Subcutaneous preadipocyte (primary cell): ENCODE data around the genes PGD, DFFA and FBXO2.

GRCh38 chr1:10398145-10399193 is at the start of gene PGD:
Gene PGD, plus strand, starts transcription at chr1:10399064.
- CAGE, long polyA plus RNA = start-site peak on the plus strand at chr1:10399040-10399090, 978 and 114 reads in 2 replicates

- CAGE, long polyA plus RNA = start-site peak on the minus strand at chr1:10472480-10472533, 319 and 97 reads in 2 replicates
Observed at GRCh38 chr1:10472142-10473054, at the start of gene DFFA. Gene DFFA, minus strand, starts transcription at chr1:10472529.

GRCh38 chr1:10614849-10615810 is 140.4 kb downstream of the PEX14 start:
- CAGE, long polyA plus RNA = no peak

GRCh38 chr1:10637327-10637886 is 159.0 kb downstream of the CASZ1 start:
- CAGE, long polyA plus RNA = no peak

- CAGE, long polyA plus RNA = no peak
Observed at GRCh38 chr1:10637887-10638659, 158.4 kb downstream of the CASZ1 start.

DNA sequence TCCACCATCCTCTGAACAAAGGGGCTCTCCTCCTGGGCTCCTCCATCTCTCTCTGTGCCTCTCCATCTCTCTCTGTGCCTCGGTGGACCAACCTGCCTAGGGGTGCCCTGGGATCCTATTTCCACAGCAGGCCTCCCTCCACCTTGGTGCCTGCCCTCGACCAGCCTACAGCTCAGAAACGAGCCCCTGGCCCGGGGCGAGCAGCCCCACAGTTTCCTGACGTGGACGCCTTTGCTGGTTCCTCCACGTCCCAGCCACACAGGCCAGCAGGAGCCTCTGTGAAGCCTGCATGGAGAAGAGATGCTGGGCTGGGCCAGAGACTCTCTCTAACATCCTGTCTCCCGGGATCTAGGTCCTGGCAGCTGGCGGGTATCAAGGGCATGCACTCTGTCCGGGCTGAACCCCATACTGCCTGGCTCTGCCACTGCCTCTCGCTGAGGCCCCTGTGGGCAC is 119.9 kb downstream of the CASZ1 start:
- CAGE, long polyA plus RNA = no peak

DNA sequence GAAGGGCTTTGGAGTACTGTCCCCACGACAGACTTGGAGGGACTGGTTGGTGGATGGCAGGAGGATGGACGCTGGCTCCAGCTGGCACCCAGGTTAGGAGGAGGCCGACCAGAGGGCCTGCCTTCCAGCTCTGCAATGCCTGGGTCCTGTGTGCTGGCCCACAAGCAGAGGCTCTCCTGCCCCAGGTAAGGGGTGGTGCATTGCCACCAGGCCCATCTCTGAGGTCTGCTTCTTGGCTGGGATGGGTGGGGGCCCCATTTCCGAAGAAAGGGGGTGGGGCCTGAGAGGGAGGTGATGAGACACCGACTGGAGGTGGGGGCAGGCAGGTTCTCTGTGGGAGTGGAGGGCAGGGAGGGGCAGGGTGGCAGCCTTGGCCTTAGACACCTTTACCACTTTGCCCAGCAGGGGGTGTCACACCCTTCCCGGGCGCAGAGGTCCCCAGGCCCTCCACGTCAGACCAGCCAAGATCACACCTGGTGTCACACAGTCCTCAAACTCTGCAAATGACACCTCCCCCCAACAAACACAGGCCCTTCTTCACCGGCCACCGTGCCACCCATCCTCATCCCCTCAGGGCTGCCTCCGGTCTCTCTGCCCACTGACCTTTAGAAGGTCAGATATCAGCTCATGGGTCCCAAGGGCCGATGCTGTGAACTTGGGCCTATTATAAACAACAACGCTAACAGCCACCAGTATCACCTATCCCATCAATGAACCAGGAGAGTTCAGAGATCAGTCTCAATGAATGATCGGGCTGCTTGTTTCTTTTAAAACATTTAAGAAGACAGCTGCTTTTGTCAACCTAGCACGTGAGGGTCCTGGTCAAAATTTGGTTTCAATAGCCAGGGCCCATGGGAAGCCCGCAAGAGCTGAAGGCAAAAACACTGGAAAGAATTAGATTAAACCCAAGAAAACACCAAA is 104.0 kb downstream of the CASZ1 start:
- CAGE, long polyA plus RNA = no peak

DNA sequence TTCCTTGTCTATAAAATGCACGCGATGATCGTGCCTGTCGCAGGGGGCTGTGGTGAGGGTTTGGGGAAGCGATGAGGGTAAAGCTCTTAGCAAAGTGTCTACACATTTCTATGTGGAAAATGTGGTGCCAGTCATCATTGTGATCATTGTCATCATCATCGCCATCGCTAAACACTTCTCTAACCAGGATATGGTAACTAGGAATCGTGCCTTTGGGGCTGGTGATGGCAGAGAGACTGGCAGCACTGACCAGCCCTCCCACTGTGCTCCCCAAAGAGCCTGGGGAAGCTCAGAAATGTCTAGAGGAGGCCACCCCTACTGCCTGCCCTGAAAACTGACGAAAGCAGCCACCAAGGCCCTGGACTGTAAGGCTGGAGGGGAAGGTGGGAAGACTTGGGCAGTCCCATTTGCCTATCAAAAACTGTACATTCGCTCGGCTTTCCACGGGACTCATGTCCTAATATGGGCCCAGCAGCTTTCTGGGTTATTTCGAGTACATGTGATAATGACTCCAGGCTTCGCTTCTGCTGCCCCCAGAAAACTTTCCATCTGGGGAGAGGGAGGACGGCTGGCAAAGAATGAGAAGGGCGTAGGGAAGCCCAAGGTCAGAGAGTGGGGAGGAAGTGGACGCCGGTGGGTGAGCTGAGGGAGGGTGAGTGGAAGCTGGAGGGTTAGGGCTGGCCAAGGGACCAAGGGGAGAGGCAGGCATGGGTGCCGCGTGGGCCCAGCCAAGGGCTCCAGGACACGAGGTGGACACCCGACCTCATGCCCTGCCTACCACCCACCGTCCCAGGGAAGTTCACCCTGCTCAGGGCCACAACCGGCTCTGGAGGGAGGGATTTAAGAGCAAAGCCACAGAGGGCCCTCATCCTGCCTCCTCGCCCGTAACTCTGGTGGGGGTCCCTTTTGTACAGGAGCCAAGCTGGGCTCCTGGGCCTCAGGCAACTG is 76.0 kb downstream of the CASZ1 start:
- CAGE, long polyA plus RNA = no peak

- CAGE, long polyA plus RNA = no peak
Observed at GRCh38 chr1:10734844-10736088, 61.2 kb downstream of the CASZ1 start.

DNA sequence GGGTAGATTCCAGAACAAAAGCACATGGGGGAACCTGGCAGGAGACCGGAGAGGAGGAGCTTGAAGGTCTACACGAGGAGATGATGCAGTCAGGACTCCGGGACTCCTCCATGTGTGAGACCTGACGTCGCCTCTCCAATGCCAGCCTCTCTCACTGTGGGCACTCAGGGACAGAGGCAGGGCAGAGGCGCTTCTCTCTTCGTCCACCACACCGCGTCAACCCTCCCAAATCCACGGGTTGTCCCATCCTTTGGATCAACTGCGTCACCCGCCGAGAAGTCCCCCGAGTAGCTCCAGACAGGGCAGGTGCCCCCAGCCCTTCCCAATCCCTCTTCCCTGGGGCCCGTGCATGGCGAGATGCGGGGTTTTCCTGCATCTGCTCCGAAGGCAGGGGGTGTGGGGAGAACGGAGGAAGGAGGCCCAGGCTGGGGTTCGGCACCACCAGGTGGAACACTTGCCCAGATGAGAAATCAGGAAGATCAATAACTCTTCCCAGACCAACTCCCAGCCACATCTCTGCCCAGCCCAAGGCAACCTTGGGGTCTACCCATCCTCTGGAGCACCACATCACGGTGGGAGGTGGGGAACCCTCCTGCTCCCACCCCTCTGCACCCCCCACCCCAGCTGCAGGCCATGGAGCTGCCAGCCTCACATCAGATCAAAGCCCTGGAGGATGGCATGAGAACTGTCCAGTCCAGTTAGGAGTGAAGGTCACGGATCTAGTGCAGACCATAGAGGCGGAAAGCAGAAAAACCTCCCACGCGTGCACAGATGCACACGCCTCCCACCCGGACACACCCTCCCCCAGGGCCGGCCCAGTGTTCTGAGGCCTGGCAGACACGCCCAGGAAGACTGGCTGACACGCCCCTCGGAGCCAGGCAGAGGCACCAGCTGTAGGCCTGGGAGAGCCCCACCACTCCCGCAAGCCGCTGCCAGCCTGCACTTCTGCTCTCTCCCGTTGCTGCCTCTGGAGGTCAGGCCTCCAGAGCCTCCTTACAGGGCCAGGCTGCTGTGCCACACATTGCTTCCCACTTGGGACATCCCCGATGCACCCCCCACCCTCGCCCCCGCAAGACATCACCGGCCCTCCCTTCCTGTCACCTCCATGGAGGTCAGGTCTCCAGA is 40.8 kb downstream of the CASZ1 start:
- CAGE, long polyA plus RNA = no peak

GRCh38 chr1:10772993-10773580 is 23.4 kb downstream of the CASZ1 start:
- CAGE, long polyA plus RNA = no peak

GRCh38 chr1:10794757-10795469 is 1.5 kb downstream of the CASZ1 start:
- CAGE, long polyA plus RNA = no peak

DNA sequence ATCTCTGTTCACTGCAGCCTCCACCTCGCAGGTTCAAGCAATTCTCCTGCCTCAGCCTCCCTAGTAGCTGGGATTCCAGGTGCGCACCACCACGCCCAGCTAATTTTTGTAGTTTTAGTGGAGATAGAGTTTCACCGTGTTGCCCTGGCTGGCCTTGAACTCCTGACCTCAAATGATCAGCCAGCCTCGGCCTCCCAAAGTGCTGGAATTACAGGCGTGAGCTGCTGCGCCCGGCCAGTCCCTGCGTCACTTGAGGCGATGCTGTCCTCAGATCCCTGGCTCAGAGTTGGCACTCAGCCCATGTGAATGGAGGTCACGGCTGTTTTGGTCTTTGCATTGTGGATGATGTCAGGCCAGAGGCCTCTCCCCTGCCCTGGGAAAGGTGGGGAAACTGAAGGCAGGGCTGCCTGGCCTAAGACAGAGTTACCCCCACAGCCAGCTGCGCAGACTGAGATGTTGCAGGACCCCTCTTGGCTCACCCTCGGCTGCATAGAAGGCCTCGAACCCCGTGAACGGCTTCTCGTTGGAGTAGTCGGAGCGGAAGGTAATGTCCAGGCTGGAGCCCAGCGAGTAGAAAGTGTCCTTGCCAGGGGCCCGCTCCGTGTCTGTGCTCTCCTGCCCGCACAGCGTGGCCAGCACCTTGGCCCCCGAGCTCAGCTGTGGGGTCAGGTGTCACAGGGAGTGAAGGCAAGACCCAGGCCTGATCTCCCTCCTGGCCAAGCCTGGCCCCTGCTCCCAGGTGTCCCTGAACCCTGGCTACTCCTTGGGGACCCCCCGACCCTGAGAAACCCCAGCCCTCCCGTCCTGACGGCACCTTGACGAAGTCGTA is 748 bp downstream of the MASP2 start:
- CAGE, long polyA plus RNA = no peak

- CAGE, long polyA plus RNA = no peak
Observed at GRCh38 chr1:11060106-11060639, 355 bp upstream of the SRM start.

DNA sequence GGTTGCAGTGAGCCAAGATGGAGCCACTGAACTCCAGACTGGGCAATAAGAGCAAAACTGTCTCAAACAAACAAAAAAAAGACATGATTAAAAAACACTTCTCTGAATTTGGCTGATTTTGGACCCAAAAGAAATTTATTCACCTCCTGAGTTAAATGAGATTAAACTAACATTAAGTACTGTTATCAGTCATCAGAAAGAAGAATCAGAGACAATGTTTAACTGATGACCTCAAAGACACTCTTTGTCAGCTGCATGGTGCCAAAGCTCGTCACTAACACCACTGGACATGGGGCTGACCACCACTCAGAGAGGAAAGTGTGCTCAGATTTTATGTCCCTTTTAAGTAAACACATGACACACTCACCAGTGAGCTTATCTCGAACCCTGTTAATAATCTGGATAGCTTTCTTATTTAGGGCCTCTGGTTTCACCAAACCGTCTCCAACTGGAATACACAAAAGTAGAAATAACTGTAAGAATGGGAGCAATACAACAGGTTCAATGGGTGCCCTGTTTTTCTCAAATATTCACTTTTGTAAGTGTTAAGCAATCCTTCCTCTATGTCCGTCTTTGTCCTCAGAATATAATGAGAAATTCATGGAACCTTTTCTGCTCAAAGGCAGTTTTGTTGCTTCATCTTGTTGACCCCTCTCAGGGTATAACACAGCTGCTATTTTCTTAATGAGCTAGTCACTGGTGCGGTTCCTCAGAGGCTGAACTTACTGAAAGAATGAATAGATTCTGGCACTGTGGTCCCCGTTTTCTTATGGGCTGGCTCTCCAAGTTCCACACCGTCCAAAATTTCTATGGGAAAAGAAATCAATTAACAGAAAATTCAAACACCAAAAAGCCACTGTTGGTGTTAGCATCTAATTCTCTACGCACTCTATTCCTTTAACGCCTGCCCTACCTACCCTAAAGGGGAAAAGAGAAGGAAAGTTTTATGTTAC is 9.5 kb upstream of the EXOSC10 start:
- CAGE, long polyA plus RNA = no peak

DNA sequence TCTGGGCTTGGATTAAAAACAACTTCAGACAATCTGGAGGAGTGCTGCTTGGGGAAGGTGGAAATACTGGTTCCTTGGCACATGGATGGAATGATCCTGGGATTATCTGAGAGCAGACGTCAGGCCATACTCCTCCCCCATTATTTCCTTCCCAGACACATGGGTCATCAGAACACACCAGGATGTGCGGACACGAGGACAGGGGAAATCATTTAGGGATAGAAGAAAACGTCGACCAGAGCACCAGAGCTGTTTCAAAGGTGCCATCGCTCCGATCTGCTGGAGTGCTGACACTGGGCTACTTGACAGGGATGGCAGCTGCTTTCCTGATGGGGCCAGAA is 31.8 kb upstream of the ANGPTL7 start:
- CAGE, long polyA plus RNA = no peak

DNA sequence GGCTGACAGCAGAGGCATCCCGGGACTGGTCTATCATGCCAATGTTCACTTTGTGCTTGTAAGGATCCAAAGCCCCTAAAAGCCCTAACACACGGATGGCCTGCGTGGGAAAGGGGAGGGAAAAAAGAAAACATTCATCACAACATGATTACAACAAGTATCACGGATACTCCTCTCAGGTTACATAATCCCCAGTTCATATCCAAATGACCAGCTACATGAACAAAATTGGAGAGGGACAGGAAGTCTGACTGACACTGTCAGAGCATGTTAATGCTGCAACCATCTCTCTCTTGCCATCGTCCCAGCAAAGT is 31.4 kb downstream of the MTOR start:
- CAGE, long polyA plus RNA = no peak

DNA sequence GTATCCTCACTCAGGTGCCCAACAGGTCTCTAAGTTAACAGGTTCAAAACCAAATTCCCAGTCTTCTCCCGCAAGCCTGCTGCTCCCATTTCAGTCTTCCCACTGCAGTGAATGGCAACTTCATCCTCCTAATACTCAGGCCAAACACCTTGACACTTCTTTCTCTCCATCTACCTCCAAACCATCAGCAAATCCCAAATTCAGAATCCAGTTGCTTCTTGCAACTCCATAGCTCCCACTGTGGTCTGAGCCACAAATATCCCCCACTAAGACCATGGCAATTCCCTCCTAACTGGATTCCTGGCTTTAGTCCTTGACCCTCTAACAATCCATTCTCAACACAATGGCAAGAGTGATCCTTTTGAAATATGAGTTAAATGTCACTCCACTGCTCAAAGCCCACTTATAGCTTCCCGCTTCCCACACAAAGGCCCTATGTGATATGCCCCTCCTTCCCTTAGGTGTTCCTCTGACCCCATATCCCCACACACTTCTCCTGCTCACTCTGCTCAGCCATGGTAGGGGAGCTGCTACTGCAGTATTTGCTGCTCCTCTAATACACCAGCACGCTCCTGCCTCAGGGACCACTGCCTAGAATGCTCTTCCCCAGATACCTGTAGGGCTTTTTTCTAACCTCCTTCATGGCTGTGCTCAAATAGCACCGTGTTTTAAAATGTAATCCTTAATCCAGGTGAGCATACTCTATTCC is 11.5 kb downstream of the MTOR start:
- CAGE, long polyA plus RNA = no peak

- CAGE, long polyA plus RNA = no peak
Observed at GRCh38 chr1:11353201-11353657, 80.2 kb downstream of the UBIAD1 start.

DNA sequence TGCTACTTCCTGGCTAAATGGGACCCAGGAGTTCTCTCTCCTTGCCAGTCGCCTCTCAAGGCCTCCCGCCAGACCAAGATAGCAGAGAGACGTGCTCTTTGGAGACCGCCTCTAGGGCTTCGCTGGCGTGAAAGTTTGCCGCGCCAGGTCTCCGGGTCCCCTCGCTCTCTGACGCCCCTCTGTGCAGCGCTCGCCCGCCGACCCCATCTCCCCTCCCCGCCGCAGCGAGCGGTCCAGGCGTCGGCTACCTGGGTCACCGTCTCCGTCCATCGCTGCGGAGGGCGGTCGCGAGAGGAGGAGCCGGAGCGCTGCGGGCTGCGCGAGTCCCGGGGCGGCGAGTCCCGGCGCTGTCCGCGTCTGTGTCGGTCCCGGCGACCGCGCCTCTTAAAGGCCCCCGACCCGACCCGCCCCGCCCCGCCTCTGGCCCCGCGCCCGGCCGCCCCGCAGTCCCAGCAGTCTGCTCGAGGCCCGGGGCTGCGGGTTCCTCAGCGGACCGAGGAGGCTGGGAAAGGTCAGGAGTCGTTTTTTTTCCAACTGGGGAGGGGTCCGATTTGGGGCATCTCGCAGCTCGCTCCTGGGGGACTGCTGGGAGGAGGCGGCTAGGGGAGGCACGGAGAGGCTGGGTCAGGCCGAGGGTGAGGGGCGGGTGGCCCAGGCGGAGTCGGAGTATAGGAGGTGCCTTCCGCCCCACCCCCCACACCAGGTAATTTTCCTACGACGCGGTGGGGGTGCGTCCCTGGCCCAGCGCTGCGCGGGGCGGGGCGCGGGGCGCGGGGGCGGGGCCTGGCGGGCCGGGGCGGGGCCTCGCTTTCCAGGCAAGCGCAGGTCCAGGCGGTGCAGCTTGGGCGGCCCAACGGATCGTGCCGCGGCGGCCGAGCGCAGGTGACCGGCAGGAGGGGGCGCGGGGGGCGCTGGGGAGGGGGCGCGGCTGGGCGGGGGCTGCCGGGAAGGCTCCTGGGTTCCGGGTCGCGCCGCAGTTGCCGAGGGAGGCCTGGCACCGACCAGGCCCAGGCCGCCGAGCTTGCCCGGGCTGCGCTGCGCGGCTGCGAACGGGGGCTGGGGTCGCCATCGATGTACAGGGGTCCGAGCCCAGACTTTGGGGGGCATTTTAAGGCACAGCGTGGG is at the start of gene FBXO2:
TSS of gene FBXO2 (minus strand) at position 359 of the 1,125 bp plus-strand sequence.
- CAGE, long polyA plus RNA = no peak